ENCODE measurements around the genes SELENON and SLC30A2.

GRCh38 chr1:25356213-25357027 is 18.3 kb downstream of the TMEM50A start:
- PRO-cap, 5 experiments = no peak in any of the 5 experiments
- RAMPAGE, long total RNA, 2 experiments = no peak in any of the 2 experiments
- RRBS = no CpG with 5 or more reads among the region's 4 CpGs

- PRO-cap, 5 experiments = peak in 5 of 5 experiments; most common plus-strand start chr1:25430337 (in 3); most common minus-strand start chr1:25430618 (in 2)
- RAMPAGE, long total RNA, 2 experiments = no peak in any of the 2 experiments
- RRBS = 1% methylated on average over 30 of the region's 45 CpGs
These were observed 387 bp upstream of the MACO1 start for GRCh38 chr1:25430228-25430792.

DNA sequence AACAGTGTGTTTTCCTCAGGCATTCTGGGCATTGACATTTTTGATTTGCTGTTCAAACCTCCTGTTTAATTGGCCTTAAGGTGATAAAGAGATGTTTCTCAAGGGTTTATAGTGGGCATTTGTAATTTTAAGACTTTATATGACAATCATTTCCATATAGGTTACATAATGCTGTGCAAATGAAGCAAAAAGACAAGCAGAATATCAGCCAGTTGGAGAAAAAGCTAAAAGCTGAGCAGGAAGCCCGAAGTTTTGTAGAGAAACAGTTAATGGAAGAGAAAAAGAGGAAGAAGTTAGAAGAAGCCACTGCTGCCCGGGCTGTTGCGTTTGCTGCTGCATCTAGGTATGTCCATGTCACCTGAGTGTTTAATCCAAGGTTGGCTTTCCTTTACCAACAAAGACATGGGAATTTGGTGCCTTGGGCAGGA is 54.8 kb downstream of the MACO1 start:
- PRO-cap, 5 experiments = no peak in any of the 5 experiments
- RAMPAGE, long total RNA, 2 experiments = no peak in any of the 2 experiments
- RRBS = no CpG with 5 or more reads among the region's 3 CpGs

DNA sequence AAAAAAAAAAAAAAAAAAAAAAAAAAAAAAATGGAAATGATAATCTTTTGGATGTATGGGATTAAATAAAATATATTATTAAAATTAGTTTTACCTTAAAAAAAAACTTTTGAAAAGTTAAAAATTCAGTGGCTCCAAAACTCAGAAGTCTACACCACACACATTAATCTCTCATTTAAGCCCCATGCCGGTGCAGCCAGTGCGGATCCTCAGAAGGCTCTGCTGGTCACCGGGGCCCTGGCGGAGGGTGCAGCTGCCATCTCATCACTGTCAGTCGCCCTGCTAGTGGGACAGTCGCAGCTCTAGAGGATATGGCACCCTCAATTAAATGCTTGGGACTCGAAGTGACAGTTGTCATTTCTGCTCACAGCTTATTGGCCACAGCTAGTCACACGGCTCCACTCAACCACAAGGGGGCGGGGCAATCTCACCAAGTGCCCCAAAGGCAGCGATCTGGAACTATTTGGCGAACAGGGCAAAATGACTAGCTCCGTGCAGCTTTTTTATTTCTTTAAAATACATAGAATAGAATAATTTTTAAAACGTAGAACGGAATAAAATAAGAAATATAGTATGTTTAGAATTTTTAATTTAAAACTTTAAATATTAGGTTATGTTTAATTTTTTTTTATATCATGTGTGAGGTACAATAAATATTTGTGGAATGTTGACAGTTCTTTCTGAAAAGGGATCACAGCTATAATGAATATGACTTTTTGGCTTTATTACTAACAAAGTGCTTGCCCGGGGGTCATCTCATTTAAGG is 8.0 kb upstream of the MAN1C1 start:
- PRO-cap, 5 experiments = no peak in any of the 5 experiments
- RAMPAGE, long total RNA, 2 experiments = no peak in any of the 2 experiments
- RRBS = no CpG with 5 or more reads among the region's 15 CpGs

GRCh38 chr1:25620091-25620738 is 3.6 kb downstream of the MAN1C1 start:
- PRO-cap, 5 experiments = no peak in any of the 5 experiments
- RAMPAGE, long total RNA, 2 experiments = no peak in any of the 2 experiments
- RRBS = no CpG with 5 or more reads among the region's 4 CpGs

DNA sequence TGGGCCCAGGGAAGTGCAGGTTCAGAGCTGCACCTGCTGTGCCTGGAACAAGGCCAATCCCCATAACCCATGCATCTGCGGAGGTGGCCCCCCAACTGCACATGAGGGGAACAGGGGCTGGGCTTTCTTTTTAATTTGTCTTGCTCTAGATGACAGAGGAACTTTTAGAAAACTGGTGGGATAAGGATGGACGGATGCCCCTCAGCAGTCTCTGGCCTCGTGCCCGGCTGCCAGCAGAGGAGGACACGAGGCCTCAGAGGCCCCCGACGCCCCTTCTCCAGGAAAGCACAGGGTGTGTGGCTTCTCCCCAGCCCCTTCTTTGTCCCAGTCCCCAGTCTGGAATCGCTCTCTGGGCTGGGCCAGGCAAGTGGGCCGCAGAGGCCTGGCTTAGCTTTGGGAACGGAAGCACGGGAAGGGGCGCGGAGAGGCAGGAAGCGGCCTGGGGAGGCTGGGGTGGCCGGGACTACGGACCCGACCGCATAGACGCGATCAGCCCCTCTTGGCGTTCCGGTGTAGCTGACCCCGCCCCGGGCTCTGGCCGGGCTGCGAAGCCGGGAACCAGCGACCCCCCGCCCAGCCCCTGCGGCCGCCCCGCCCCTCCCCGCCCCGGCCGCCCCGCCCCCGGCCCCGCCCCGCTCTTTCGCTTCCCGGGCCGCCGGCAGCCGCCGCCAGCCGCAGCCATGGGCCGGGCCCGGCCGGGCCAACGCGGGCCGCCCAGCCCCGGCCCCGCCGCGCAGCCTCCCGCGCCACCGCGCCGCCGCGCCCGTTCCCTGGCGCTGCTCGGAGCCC is at the start of gene SELENON:
SELENON (plus strand) TSS at position 643 of the 789 bp plus-strand sequence.
- PRO-cap, 5 experiments = peak in 5 of 5 experiments; most common plus-strand start position 671 of the sequence (in 5); most common minus-strand start position 536 of the sequence (in 5)
- RAMPAGE, long total RNA, 2 experiments = no peak in any of the 2 experiments
- RRBS = 1% methylated on average over 25 of the region's 66 CpGs

DNA sequence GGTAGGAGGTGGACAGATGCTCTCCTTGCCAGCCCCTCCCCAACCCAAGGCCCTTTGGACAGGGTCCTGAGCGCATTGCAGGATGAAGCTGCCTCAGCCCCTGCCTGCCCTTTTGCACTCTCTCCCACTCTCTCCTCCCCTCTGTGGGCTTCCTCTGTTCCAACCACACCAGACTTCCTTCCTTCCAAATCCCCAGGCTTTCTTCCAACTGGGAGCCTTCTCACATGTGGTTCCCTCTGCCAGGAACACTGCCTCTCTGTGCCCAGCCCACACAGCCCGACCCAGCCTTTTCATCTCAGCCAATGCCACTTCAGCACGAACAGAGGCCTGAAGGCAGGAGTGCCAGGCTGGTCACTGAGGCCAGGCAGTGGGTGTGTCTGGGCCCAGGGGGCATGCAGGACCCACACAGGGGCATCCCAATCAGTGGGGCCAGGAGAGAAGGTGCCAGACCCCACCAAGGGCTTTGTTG is 5.9 kb downstream of the SELENON start:
- PRO-cap, 5 experiments = no peak in any of the 5 experiments
- RAMPAGE, long total RNA, 2 experiments = no peak in any of the 2 experiments
- RRBS = no CpG with 5 or more reads among the region's 3 CpGs

GRCh38 chr1:25809552-25809925 is 9.5 kb downstream of the SELENON start:
- PRO-cap, 5 experiments = no peak in any of the 5 experiments
- RAMPAGE, long total RNA, 2 experiments = no peak in any of the 2 experiments
- RRBS = 88% methylated on average over 6 of the region's 11 CpGs

GRCh38 chr1:25816090-25816762 is 3.5 kb upstream of the MTFR1L start:
- PRO-cap, 5 experiments = no peak in any of the 5 experiments
- RAMPAGE, long total RNA, 2 experiments = no peak in any of the 2 experiments
- RRBS = no CpG with 5 or more reads among the region's 16 CpGs

DNA sequence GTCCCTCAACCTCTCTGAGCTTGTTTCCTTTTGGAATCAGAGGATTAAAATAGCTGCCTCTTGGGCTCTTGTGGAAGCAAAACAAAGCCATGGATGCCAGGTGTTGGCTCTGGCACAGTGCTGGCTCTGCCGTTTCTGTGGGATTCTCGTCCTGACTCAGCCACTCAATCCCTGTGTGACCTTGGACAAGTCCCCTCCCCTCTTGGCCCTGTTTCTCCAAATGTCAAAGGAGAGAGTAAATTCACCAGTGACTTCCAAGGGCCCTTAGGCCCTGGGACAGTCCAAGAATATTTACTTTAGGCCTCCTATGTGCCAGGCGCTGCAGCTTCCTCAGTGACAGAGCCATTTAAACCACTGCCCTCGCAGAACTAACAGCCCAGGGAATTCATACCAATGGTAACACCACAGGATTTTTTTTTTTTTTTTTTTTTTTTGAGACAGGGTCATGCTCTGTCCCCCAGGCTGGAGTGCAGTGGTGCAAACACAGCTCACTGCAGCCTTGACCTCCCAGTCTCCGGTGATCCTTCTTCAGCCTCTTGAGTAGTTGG is 3.3 kb downstream of the PAQR7 start:
- PRO-cap, 5 experiments = peak in 1 of 5 experiments; most common minus-strand start position 137 of the sequence (in 1)
- RAMPAGE, long total RNA, 2 experiments = no peak in any of the 2 experiments
- RRBS = no CpG with 5 or more reads among the region's 5 CpGs

DNA sequence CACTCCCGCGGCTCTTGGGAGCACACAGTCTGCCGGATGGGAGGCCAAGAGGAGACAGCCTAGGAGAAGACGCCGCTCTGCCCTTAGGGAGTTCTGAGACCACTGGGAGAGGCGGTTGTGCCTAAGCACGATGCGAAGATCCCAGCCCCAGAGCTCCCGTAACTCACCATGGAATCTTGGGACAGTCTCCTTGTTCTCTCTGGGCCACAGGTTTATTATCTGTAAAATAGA is 744 bp upstream of the PAQR7 start:
- PRO-cap, 5 experiments = no peak in any of the 5 experiments
- RAMPAGE, long total RNA, 2 experiments = no peak in any of the 2 experiments
- RRBS = no CpG with 5 or more reads among the region's 9 CpGs

DNA sequence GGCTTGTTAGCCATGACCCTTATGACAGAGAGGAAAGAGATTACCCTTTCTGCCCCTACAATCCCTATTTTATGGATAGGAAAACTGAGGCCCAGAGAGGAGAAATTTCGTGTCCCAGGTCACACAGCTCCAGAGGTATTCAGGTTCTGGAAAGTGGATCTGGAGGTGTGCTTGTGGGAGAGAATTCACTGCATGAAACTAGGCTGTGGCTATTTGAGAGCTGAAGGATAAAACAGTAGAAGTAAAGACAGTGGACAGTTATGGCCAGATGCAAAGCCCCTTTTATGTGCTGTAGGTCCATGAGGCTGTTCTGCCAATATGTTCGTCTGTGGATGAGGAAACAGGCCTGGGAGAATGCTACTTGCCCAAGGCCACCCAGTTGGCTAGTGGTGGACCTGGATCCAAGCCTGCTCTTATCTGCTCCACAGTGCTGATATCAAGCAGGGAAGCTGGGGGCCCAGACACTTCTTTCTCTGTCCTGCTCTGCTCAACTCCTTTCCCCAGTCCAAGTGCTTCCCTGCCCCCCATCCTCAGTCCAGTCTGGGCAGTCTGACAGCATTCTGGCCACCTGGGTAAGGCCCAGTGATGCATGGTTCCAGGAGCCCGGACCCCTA is 4.0 kb upstream of the PAQR7 start:
- PRO-cap, 5 experiments = peak in 3 of 5 experiments; most common plus-strand start position 464 of the sequence (in 2); most common minus-strand start position 256 of the sequence (in 1)
- RAMPAGE, long total RNA, 2 experiments = no peak in any of the 2 experiments
- RRBS = no CpG with 5 or more reads among the region's 3 CpGs

DNA sequence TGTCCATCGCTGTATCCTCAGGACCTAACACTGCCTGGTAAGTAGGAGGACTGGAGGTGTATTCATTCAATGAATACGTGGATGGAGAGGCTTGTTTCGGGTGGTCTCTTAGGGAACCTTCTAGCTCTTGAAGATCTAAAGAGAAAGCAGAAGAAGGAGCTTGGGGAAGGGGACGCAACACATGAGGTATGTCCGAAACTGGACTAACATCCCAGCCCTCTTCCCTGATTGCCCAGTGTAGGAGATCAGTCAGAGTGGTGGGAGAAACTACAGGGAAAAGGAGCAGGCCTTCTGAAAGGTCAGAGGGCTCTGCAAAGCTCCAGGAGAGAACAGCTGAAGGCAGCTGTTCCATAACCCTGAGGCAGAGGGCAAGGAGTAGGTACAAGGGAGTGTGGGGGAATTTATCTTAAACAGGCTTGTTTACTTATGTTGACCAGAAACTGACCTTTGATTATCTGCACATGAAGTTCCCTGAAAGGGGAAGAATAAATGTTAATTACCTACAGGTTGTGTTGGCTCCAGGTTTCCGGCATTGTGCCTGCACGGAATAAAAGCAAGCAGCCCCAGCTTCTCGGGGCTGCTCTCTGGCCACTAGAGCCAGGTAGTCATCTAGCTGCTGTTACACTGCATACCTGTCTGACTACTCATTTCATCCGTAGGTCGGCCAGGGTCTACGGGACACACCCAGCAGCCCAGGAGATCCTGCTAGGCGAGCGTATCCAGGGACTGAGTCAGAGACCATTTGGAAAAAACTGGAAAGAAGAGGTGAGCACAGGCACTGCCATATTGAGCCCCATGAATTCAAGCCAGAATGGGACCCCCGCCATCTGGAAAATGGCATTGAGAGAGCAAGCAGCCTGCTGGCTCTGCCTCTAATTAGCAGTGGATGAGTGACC is 14.8 kb upstream of the PAQR7 start:
- PRO-cap, 5 experiments = no peak in any of the 5 experiments
- RAMPAGE, long total RNA, 2 experiments = no peak in any of the 2 experiments
- RRBS = no CpG with 5 or more reads among the region's 14 CpGs

DNA sequence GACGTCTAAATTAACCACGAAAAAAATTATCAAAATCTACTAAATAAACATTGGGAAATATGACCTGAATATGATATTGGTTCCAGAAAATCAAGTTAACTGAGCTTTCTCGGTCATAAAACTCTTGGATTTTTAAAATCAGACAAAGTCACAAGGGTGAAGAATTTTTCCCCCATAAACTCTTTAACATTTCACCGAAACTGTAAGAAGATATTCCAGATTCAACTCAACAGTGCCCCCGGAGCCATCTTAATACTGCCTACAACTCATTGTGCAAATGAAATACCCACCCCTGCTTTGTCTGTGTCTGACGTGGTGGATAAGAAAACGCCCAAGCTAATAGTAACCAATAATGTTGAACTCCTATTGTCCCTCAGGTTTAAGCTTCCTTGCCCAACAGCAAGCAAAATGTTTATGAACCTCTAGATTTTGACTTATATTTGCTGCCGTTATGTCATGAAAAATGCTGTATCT is 1.3 kb downstream of the STMN1 start:
- PRO-cap, 5 experiments = peak in 1 of 5 experiments; most common minus-strand start position 254 of the sequence (in 1)
- RAMPAGE, long total RNA, 2 experiments = no peak in any of the 2 experiments
- RRBS = no CpG with 5 or more reads among the region's 8 CpGs

DNA sequence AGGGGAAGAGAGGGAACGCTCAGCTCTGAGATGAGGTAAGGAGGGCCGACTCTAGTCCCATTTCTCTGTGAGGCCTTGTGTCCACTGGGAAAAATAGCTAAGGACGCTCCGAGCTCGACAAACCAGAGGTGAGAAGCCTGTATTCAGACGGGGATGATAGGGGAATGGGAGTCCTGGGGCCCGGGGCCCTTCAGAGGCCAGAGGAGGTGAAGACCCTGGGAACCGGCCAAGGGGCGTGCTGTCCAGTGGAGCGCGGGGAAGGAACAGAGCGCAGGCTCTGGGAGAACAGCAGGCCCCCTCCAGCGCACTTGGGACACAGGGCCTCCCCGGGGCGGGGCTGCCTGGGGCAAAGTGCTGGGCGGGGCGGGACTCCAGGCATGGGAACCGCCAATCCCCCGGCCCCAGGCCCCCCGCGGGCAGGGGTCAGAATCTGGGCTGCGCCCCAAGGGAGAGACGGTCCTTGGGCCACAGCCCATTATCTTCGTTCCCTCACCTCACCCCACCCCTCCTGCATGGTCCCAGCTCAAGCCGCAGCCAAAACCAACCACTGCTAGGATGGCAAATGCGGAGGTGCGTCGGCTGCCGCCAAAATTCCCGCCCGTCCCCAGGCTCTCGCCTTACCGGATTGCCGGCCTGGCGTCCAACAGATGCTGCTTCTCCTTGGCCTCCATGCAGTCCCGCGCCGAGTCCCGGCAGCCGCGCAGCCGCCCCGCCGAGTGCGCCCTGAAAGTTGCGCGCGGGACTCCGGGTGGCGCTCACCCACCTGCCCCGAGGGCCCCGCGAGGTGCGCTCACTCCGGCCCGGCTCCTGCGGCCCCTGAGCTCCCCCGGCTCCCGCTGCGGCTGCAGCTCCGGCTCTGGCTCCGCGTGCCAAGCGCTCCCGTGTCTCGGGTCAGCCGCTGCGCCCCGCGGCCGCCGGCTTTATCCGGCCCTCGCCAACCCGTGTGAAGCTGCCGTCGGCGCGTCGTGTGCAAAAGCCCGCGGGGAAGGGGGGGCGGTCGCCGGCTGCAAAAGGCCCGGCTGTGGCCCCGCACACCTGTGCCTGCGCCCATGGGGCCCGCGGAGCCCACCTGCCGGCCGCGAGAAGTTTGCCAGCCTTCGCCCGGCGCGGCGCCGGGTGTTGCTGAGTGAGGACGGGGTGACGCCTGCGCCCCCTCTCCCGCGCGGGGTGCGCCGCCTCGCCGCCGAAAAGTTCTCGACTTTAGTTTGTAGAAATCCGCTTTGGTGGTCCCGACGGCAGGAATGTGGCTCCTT is at the start of gene SLC30A2:
SLC30A2 (minus strand) TSS at position 893 of the 1,253 bp plus-strand sequence.
- PRO-cap, 5 experiments = no peak in any of the 5 experiments
- RAMPAGE, long total RNA, 2 experiments = no peak in any of the 2 experiments
- RRBS = 7% methylated on average over 50 of the region's 114 CpGs

- PRO-cap, 5 experiments = peak in 5 of 5 experiments; most common plus-strand start chr1:26114829 (in 3); most common minus-strand start chr1:26114658 (in 5)
- RAMPAGE, long total RNA, 2 experiments = no peak in any of the 2 experiments
- RRBS = no CpG with 5 or more reads among the region's 12 CpGs
These were observed 2.7 kb downstream of the PDIK1L start for GRCh38 chr1:26114066-26114917.

GRCh38 chr1:26161119-26162441 is 2.7 kb downstream of the FAM110D start:
- PRO-cap, 5 experiments = peak in 1 of 5 experiments; most common minus-strand start chr1:26161922 (in 1)
- RAMPAGE, long total RNA, 2 experiments = no peak in any of the 2 experiments
- RRBS = 2% methylated on average over 40 of the region's 120 CpGs

DNA sequence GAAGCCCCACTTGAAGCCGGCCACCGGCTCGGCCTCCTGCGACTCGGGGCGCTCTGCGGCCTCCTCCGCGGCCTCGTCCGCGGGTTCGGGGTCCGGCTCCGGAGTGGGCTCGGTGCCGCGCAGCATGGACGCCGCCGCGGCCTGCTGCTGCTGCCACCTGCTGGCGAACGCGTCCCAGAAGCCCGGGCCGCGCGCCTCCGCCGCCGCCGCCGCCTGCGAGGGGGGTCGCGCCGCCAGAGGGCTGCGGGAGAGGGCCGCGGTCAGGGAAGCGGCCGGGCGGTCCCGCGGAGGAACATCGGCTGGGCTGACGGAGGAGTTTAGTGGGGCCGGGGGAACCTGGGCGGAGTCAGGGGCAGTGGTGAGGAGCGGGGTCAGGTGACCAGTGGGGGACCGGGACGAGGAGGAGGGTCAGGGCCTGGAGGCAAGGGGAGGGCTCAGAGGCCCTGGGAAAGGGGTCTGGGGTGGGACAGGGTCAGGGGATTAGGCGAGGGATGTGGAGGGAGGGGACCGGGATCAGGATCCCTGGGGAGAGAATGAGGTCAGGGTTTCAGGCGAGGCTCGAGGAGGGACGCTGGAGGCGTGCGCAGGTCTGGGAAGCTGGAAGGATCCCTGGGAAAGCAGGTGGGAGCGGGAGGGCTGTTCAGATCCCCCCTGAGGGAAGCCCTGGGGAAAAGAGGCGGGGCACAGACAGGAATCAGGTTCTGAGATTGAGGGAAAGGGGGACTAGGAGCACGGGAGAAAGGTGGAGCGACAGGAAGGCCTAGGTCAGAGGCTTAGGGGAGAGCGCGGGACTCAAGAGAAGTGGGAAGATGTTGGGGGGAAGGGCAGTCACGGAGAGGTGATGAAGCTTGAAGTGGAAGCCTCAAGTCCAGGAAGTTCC is 4.3 kb downstream of the C1orf232 start:
- PRO-cap, 5 experiments = no peak in any of the 5 experiments
- RAMPAGE, long total RNA, 2 experiments = no peak in any of the 2 experiments
- RRBS = 3% methylated on average over 49 of the region's 67 CpGs

DNA sequence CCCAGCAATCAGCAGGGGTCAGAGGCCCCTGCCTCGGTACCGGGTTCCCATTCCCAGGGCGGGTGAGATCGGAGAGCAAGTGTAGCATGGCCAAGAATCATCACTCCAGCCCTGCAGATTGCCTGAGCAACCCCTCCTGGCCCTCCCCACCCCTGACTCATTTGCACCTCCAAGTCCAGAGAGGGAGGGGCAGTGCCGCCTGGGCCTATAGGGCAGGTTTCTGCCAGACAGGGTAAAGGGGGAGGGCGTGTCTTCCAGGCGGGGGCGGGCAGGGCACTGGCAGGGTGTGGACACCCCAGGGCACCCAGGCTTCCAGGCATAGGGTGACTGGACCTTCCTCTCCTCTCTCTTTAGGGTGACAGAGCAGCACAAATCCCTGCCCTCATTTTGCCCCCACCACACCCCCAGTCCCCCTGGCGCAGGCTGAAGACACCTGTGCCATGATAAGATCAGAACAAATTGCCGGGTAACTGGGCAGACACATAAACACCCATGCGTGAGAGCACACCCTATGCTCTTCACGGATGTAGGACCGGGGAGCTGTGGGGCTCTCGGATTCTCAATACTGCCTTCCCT is 3.2 kb upstream of the CRYBG2 start:
- PRO-cap, 5 experiments = no peak in any of the 5 experiments
- RAMPAGE, long total RNA, 2 experiments = no peak in any of the 2 experiments
- RRBS = 92% methylated on average over 4 of the region's 14 CpGs

DNA sequence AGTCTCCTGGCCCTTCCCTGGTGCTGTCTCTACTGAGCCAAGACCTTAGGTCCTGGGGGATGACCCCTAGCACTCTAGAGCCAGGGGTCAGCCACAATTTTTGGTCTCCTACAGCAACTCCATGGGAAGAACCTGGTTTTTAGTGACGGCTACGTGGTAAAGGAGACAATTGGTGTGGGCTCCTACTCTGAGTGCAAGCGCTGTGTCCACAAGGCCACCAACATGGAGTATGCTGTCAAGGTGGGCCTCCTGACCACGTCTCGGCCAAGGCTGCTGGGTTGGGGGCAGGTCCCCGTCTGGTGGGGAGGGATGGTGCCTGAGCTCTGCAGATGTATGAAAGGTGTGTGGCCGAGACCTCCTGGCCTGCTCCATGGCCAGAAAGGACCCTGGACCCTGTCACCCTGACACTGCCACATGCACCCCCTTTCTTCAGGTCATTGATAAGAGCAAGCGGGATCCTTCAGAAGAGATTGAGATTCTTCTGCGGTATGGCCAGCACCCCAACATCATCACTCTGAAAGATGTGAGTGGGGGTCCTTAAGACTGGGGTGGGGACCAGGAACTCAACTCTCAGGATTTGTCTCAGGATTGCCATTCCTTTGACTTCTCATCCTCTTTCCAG is 31.2 kb downstream of the RPS6KA1 start:
- PRO-cap, 5 experiments = no peak in any of the 5 experiments
- RAMPAGE, long total RNA, 2 experiments = no peak in any of the 2 experiments
- RRBS = no CpG with 5 or more reads among the region's 9 CpGs

Data from liver (tissue), 9 donors.